Gastroesophageal sphincter (tissue), 4 donors: Measurements from ENCODE around the gene MZT2A.

GRCh38 chr2:130922421-130922766 is 85.7 kb downstream of the ARHGEF4 start:
- PRO-cap: no peak
- RAMPAGE, long total RNA, 4 experiments: no peak in any of the 4 experiments

- PRO-cap: no peak
- RAMPAGE, long total RNA, 4 experiments: no peak in any of the 4 experiments
Observed at GRCh38 chr2:131015026-131015456, 78.2 kb downstream of the FAM168B start.

DNA sequence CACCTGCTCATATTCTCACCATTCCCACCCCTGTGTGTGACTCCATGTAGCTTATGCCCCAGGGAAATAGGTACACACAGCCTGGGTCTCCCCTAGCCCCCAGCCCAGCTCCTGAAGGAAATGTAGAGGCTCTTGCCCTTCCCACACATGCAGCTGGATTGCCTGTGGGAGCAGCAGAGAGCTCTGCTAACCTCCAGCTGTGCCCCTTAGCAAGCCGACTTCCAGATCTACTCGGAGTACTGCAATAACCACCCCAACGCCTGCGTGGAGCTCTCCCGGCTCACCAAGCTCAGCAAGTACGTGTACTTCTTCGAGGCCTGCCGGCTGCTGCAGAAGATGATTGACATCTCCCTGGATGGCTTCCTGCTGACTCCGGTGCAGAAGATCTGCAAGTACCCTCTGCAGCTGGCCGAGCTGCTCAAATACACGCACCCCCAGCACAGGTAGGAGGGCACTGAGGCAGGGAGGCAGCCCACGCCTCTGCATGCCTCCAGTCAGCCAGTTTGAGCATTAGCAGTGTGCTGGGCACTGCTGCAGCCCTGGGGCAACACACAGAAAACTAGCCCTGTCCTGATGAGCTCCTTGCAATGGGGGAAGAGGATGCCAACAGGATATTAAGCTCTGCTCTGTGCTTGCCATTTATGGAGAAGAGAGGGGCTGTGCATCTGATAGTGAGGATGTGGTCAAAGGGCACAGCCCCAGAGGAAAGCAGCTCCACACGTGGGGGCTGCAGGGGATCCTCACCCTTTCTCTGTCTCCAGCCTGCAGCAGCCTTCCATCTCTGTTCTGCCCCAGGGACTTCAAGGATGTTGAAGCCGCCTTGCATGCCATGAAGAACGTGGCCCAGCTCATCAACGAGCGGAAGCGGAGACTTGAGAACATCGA is 52.0 kb downstream of the FAM168B start:
- PRO-cap: no peak
- RAMPAGE, long total RNA, 4 experiments: no peak in any of the 4 experiments

DNA sequence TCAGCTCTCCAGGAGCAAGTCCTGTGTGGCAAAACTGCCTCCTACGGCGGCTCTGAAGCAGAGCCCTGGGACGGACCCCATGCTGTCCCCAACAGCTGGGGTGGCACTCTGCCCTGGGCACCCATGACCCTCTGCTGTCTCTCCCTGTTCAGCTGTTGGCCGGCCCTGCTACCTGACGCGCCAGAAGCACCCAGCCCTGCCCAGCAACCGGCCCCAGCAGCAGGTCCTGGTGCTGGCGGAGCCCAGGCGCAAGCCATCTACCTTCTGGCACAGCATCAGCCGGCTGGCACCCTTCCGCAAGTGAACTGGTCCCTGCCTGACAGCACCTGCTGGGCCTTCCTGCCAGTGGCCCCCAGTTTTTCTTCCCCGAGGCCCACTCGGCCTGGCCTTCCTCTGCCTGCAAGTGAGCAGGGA is 47.4 kb downstream of the FAM168B start:
- PRO-cap: no peak
- RAMPAGE, long total RNA, 4 experiments: no peak in any of the 4 experiments

DNA sequence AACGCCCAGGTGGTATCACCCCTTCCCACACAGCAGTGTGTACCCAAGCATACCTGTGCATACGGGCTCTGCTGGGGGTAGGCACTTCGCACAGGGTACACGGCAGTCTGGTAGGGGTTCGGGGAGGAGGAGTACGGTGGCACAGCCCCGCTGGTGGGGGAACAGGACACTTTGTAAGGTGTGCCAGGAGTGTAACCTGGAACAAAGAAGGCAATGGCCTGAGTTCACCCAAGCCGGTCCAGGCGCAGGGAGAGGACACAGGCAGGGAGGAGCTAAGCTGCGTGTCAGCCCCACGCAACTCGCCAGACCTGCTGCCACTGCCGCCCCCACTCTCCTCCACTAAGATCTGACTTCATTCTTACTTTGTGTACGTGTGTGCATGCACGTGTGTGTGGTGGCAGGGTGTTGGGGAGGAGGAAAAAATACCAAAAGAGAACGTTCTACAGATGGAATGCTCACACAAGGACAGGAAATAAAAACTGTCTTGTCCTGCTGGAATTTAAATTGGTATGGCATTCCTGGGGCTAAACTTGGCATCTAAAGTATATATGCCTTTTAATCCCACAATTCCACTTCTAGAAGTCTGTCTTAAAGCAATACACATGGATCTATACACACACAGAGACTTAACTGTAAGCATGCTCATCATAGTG is 37.6 kb downstream of the FAM168B start:
- PRO-cap: unidirectional peak, minus-strand start at position 348 of the sequence
- RAMPAGE, long total RNA, 4 experiments: no peak in any of the 4 experiments

- PRO-cap: no peak
- RAMPAGE, long total RNA, 4 experiments: no peak in any of the 4 experiments
Observed at GRCh38 chr2:131063773-131064343, 29.4 kb downstream of the FAM168B start.

DNA sequence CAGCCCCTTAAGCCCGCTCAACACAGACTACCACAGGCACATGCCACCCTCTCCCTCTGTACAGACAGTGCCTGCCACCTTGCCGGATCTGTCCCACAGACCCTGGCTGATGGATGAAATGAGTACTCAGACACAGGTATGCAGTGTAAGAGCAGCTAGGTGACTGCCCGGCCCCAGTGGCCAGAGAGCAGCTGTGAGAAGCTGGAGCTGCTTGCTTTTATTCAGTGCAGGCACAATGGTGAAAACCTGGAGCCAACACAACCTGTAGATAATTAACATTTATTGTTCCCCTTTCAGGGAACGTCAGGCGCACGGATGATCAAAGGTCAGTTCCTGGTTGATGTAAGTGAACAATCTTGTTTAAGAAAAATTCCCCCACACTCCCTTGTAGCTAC is 4.5 kb upstream of the RAB6D start:
- PRO-cap: no peak
- RAMPAGE, long total RNA, 4 experiments: no peak in any of the 4 experiments

GRCh38 chr2:131394218-131394512 is 30.2 kb upstream of the RAB6D start:
- PRO-cap: no peak
- RAMPAGE, long total RNA, 4 experiments: no peak in any of the 4 experiments

- PRO-cap: no peak
- RAMPAGE, long total RNA, 4 experiments: no peak in any of the 4 experiments
Observed at GRCh38 chr2:131394513-131394969, 30.6 kb upstream of the RAB6D start.

DNA sequence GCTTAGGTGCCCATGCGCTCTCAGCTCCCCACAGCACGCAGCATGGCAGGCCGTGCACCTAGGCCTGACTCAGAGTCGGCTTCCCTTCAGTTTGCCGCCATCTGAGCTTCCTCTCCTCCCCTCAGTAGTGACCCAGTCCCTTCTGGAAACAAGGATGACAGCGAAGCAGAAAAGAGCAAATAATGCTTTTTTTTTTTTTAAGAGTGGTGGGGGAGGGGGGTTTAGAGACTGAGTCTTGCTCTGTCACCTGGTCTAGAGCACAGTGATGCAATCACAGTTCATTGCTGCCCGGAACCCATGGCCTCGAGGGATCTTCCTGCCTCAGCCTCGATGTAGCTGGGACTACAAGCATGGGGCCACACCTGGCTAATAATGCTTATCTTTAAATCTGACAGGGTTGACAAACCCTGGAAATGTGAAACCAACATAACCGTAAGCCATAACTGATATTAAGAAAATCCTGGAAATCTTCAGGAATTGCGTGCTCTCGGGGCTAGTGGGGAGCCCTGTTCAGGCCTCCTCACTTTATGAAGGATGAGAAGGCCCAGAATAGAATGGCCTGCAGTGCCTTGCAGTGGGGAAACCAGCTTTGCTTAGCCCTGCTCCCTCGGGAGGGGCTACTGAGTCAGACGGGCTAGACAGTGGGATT is 5.7 kb downstream of the MZT2A start:
- PRO-cap: no peak
- RAMPAGE, long total RNA, 4 experiments: no peak in any of the 4 experiments

DNA sequence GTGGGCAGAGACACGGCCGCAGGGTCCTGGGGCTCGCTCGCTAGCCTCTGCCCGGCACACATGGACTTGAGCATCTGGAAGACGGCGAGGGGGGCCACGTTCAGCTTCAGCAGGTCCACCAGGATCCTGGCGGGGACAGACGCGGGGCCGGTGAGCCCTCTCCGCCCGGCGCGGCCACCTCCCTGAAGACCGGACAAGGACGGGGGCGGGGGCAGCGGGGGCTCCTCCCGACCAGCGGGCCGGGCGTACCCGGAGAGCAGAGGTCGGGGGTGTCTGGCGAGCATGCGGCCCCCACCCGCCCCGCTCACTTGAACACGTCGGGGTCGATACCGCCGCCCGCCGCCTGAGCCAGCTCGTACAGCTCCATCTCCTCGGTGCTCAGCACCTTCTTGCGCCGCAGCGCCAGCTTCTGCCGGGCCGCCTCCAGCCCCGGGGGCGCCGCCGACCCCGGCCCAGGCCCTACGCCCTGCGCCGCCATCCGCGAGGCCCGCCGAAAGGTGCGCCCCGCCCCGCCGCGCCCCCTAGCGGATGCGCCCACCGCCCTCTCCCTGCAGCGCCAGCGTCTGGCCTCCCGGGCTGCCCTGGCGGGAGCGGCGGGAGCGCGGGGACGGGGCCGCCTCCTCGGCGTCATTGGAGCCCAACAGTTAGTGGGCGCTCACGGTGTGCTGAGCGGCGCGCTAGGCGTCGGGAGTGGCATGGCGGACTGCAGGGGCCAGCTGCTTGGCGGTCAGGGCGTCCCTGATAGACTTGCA is at the start of gene MZT2A:
MZT2A (minus strand) TSS at position 499 of the 752 bp plus-strand sequence.
- PRO-cap: no peak
- RAMPAGE, long total RNA, 4 experiments: start-site peak on the minus strand in 2 of 4 experiments, centred at positions 35 to 443 of the sequence, 5 to 12 reads per replicate

DNA sequence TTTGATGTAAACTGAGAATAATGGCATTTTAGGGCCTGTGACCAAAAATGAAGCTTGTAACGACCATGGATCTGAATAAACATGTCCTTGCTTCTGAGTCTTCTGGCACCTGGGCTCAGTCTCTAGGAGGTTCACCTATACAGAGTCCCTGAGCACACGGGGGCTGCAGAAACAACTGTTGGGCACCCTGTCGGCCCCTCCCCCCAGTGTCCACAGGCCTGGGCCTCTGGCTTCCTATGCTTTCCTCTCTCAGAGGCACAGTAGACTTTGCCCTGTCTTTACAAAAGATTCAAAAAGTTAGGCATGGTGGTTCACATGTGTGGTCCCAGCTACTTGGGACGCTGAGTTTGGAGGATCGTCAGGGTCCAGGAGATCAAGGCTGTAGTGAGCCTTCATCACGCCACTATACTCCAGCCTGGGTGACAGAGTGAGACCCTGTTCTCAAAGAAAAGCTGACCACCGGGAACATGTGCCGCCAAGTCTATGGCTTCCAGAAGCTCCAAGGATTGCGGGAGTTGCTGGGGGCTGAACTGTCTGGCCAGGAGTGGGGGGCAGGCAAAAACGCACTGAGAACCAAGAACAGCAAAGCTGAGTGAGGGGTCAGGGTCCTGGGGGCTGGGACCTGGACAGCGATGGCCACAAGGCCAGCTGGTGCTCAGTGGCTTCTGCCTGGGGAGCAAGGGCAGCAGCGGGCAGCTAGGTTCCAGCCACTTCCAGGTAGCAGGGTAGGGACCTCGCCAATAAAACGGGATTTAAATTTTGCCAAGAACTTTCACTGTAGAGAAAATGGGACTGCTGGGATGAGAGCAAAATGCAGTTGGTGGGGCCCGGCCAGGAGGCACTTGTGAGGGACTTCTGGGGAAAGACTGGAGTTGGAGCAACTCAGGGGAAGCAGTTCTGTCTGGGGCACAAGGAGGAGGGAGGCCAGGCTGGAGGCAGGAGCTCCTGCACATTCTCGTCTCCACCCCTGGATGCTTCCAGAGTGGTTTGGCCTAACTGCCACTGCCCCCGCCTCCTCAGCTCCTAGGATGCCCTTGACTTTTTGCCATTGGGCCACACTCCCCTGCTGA is 5.9 kb upstream of the CCDC74A start:
- PRO-cap: no peak
- RAMPAGE, long total RNA, 4 experiments: no peak in any of the 4 experiments

- PRO-cap: no peak
- RAMPAGE, long total RNA, 4 experiments: no peak in any of the 4 experiments
Observed at GRCh38 chr2:131646567-131647306, 119.0 kb downstream of the CCDC74A start.

GRCh38 chr2:132346764-132347860 is 69.5 kb upstream of the GPR39 start:
- PRO-cap: unidirectional peak, plus-strand start at chr2:132347473
- RAMPAGE, long total RNA, 4 experiments: no peak in any of the 4 experiments

DNA sequence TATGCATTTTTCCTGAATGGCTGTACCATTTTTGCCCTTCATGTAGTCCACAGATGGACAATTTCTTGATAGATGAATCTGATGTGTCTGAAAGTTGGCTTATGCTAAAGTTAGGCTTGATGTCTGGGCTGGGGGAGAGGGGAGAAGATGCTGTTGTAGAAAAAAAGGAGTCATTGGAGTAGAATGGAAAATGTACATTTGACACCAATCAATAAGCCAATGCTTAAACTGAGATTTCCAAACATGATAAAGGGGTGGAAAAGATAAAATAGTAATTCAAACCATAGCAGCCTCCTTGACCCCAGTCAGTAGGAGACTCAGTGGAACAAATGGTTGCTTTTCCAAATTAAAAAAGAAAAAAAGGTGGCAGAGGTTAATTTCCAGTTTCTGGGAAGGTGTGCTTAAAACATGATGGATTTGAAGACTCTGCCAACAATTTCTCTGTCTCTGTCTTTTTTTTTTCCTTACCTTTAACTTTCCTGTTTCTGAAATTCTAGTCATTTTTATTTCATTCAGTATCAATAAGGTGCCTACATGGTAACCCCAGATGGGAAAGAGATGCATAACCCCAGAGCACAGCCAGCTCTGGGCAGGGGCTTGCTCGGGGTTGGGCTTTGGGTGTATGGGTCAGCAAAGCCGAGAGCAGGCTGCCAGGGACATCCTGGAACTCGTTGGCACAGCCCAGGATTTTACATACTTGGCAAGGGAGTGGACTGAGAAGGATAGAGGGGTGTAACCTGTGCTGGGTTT is 43.8 kb downstream of the GPR39 start:
- PRO-cap: no peak
- RAMPAGE, long total RNA, 4 experiments: no peak in any of the 4 experiments

DNA sequence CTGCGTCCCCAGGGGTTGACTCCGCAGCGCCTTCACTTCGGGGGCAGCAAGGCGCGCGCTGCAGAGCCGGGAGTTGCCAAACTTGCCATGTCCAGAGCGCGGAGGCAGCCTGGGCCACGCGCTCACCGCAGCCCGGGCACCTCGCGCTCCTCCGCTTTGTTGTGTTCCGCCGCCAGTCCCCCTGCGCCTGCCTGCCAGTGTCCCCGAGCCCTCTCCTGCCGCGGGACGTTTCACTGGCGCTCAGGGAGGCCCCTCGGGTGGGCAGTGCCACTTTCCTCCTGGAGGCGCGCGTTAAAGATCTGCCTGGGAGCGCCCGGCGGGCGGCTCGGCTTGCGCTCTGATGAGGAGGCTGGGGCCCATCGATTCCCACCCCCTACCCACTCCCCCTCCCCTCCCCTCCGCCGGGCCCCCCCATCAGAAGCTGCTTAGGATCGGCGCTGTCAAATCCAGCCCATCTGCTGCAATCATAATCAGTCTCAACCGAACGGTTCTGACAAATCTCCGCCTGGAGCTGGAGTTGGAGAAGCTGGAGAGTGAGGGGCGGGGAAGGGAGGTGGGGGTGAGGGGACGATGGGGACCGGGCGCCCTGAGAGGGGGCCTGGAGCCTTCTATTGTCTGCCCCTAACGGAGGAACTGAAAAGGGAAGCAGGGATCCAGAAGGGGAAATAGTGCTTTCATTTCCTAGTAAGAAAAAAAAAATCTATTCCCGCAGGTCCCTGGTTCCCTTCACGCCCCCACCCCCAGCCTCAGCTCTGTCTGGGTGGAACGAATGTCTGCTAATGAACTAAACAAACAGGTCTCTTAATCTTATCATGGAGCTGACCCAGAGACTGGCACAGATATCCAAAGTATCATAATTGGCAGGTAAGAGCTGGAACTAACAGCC is 301.5 kb downstream of the NCKAP5 start:
- PRO-cap: no peak
- RAMPAGE, long total RNA, 4 experiments: no peak in any of the 4 experiments

DNA sequence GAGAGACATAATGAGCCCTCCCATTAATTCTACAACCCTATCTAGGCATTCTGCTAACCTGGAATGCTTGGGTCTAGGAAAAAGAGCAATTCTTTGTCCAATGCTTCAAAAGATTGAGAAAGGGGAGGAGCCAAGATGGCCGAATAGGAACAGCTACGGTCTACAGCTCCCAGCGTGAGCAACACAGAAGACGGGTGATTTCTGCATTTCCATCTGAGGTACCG is 21.6 kb downstream of the NCKAP5 start:
- PRO-cap: no peak
- RAMPAGE, long total RNA, 4 experiments: no peak in any of the 4 experiments

DNA sequence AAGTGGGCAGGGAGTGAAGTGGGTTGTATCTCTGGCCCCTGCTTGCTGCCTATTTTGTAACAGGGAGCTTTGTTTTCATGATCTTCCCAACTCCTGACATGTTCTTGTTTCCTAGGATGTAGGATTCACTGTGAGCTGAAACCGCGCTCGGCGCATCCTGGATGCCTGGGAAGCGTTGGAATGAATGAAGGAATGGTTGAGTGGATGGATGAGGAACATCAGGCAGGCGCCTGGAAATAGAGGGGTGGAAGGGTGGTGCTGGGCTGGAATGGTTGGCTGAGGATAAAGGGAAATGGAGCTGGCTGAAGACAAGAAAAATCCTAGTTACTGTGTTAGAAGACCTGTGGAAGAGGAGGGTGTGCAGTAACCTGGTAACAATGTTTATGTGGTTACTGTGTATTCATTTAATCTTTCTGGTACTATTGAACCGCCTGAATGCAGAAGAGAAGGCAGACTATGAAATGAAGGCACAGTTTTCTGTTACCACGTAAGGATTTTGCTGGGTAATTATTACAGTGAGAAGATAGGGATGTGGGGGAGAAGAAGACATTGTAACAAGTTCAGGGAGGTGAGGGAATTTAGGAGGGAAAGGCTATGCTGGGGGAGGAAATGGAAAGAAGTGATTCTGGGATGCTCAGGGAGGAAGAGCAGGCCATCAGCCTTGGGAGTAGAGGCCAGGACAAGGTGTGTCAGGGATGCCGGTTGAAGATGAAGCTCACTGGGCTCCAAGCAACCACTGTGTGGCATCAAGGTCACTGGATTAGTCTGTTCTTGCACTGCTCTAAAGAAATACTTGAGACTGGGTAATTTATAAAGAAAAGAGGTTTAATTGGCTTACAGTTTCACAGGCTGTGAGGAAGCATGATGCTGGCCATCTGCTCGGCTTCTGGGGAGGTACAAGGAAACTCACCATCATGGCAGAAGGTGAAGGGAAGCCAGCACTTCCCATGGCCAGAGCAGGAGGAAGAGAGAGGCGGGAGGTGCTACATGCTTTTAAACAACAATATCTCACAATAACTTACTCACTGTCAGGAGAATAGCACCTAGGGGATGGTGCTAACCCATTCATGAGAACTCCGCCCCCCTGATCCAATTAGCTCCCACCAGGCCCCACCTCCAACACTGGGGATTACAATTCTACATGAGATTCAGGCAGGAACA is 110.1 kb upstream of the MGAT5 start:
- PRO-cap: no peak
- RAMPAGE, long total RNA, 4 experiments: start-site peak on the plus strand in 1 of 4 experiments, centred at position 660 of the sequence, 7 reads per replicate

- PRO-cap: no peak
- RAMPAGE, long total RNA, 4 experiments: no peak in any of the 4 experiments
Observed at GRCh38 chr2:134217411-134218415, 36.2 kb upstream of the MGAT5 start.

- PRO-cap: no peak
- RAMPAGE, long total RNA, 4 experiments: no peak in any of the 4 experiments
Observed at GRCh38 chr2:134336007-134336819, 82.3 kb downstream of the MGAT5 start.